ENCODE measurements around the gene LENG1.

- PRO-cap, result bidirectional peak, plus-strand start at chr19:53849554, minus-strand start at chr19:53849307
Measured at GRCh38 chr19:53849175-53849646, 18.5 kb upstream of the MYADM start.

- PRO-cap, result bidirectional peak, plus-strand start at chr19:54096158, minus-strand start at chr19:54096007
Measured at GRCh38 chr19:54095483-54096498, 4.8 kb downstream of the OSCAR start.

DNA sequence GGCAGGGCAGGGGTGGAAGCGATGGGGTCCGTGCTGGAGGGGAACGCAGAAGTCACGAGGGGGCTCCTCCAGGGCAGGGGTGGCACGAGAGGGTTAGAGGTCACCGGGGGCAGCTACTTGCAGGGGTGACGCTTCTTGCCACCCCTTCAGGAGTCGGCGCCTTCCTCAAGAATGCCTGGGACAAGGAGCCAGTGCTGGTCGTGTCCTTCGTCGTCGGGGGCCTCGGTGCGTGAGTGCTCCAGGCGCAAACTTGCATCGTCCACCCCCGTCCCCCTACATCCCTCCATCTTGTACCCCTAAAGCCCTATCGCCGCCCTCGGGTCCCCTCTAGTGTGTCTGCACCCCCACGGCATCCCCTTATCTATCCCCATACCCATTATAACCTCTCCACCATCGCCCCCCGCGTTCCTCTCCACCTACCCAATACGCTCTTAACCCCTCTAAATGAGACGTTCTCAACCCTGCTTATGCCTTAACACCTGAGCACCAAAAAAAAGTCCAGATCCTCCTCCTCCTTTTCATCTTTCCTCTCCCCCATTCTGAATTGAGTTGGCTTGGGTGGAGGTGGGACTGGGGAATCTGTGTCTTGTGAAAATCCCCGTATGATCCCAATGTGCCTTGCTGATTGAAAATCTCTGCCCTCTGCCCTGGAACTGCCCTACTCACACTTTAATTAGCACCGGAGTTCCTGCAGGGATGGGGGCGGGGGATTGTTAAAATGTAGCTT is 472 bp downstream of the NDUFA3 start:
- PRO-cap, result no peak

GRCh38 chr19:54109283-54109987 is 6.0 kb downstream of the TFPT start:
- PRO-cap, result no peak

GRCh38 chr19:54145233-54146465 is 8.1 kb downstream of the CNOT3 start:
- PRO-cap, result no peak

DNA sequence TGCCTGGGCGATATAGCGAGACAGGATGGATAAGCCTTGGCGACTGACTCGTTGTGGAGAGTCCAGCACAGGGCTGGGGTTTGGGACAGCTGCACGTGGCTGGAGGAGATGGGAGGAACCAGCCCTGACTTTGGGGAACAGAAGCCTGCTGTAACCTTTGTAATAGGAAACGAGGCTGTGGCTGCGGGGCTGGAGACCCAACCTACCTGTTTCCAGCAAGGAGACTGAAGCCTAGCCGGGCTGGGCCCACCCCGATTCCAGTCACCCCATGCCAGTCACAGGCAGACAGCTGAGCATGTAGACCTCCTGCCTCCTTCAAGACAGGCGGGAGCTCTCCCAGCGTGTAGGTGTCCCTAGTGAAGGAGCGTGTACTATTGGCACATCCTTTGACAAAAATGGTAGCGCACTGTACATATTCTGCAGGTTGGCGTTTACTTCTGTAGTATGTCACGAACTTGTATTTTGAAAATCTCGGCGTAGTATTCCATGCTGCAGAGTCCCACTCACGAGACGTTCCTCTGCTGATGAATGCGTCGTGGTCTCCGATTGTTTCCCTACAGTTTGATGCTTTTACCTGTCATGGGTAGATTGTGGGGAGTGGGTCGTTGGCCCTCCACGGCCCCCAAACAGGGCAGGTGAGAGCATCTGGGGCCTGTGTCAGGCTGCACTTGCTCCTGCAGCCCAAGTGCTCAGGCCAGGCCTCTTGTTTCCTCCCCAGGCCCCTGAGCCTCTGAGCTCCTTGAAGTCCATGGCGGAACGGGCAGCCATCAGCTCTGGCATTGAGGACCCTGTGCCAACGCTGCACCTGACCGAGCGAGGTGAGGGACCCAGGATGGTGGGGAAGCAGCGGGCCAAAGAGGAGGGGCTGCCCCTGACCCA is 7.8 kb downstream of the LENG1 start:
- PRO-cap, result no peak

- PRO-cap, result unidirectional peak, minus-strand start at chr19:54152983
Measured at GRCh38 chr19:54152731-54153350, 6.7 kb downstream of the LENG1 start.

GRCh38 chr19:54159234-54160440 is at the start of gene LENG1:
LENG1 (minus strand) TSS chr19:54159721.
- PRO-cap, result bidirectional peak, plus-strand start at chr19:54159506, minus-strand start at chr19:54159473; unidirectional peak, minus-strand start at chr19:54159718; bidirectional peak, plus-strand start at chr19:54160125, minus-strand start at chr19:54160113

DNA sequence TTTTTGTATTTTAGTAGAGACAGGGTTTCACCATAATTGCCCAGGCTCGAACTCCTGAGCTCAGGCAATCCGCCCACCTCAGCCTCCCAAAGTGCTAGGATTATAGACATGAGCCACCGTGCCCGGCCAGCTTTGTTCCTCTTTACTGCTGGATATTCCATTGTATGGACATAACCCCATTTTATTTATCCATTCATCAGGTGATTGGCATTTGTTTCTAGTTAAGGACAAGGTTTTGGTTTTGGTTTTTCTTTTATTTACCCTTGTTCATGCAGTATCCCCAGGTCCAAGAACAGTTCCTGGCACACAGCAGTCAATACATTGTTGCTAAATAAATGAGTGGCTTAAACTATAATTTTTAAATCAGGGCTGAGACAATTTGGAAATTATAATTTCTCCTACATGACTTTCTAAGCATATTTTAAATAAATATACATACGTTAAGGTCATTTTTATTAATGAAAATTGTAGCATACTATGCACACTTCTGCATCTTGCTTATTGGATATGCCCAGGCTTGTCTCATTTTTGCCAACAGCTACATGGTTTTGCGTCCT is 4.0 kb upstream of the RPS9 start:
- PRO-cap, result no peak

DNA sequence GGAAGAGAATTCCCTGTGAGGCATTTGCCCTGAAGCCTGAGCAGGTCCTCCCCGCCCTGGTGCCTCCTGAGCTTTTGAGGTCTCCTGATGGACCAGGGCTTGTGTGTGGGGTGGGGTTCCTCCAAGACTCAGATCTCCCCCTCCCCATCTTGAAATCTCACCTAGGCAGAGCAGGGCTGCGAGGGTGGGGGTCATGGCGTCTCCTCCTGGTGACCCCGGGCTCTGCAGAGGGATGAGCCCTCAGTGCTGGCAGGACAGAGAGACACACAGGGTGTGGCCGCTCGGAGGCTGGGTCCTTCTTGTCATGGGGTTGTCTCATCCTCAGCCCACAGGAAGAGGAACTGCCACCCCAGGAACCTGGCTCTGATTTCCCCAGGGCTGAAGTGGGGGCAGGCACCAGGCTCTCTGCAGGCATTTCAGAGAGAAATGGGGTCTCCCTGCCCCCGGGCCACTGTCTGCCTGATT is 14.5 kb downstream of the LILRB5 start:
- PRO-cap, result bidirectional peak, plus-strand start at position 331 of the sequence, minus-strand start at position 230 of the sequence

- PRO-cap, result no peak
Measured at GRCh38 chr19:54276651-54277457, 4.1 kb downstream of the LILRB2 start.

DNA sequence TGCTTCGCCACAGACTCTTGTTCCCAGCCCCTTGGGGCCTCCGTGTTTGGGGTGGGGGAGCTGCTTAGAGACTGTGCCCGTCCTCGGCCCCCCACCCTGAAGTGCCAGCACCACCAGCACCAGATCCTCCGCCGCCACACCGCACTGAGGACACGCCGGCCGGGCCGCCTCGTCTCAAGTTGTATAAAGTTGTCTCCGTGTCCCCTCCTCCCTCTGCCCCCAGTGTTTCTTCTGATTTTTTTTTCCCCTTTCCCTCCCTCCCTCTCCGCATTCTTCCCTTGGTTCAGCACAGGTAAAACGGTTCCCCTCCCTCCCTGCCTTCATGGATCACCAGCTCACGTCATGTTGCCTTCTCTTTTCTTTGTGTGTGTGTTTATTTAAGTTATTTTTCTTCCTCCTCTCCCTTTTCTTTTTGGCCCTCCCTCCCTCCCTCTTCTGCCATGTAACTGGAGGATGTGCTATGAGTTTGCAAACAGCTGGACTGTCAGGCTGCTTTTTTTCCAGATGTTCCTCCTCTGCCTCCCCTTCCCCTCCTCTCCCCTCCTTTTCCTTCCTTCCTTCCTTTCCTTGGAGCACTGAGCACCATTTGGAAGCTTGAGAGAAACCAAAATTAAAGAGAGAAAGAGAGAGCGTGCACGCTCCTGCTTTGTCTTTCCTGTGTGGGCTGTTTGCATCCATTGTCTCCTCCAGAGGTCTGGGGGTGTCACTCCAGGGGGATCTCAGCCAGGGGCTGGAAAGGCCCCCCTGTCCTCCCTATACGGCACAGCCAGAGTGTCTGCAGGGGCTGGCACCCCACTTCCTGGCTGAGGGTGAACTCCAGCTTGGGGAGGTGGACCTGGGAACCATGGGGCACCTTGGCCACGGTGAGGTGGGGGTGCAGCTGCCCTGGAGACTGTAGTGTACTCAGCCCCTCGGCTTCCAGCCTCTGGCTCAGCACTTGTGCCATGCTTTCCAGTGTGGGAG is 1.9 kb downstream of the LENG9 start:
- PRO-cap, result bidirectional peak, plus-strand start at position 466 of the sequence, minus-strand start at position 178 of the sequence; bidirectional peak, plus-strand start at position 686 of the sequence, minus-strand start at position 593 of the sequence; bidirectional peak, plus-strand start at position 822 of the sequence, minus-strand start at position 696 of the sequence

- PRO-cap, result no peak
Measured at GRCh38 chr19:55070972-55071526, 4.6 kb upstream of the EPS8L1 start.

DNA sequence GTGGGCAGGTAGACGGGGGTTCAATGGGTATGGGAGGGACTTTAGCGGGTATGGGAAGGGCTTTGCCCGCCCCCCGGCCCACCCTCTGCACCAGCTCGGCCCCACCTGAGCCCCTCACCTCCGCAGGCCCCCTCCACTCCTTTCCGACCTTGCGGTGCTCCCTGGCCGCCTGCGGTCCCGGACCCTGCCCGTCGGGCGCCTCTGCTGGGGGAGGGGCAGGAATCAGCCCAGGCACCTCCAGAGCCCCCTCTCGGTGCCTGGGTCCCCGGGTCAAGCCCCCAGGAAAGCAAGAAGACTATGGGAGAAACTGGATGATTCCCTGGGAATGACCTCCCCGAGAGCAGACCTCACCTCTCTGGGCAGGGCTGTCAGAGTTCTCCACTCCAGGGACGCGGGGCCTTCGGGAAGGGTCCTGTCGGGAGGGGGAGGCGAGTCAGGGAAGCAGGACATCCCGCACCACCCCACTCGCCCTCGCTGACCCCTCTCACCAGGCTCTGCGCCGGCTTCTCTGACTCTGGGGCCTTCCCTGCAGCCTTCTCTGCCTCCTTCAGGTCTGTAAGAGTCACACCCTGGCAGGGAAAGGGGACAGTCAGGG is 17.1 kb downstream of the EPS8L1 start:
- PRO-cap, result no peak

GRCh38 chr19:55098141-55098455 is 19.3 kb downstream of the PPP1R12C start:
- PRO-cap, result no peak

DNA sequence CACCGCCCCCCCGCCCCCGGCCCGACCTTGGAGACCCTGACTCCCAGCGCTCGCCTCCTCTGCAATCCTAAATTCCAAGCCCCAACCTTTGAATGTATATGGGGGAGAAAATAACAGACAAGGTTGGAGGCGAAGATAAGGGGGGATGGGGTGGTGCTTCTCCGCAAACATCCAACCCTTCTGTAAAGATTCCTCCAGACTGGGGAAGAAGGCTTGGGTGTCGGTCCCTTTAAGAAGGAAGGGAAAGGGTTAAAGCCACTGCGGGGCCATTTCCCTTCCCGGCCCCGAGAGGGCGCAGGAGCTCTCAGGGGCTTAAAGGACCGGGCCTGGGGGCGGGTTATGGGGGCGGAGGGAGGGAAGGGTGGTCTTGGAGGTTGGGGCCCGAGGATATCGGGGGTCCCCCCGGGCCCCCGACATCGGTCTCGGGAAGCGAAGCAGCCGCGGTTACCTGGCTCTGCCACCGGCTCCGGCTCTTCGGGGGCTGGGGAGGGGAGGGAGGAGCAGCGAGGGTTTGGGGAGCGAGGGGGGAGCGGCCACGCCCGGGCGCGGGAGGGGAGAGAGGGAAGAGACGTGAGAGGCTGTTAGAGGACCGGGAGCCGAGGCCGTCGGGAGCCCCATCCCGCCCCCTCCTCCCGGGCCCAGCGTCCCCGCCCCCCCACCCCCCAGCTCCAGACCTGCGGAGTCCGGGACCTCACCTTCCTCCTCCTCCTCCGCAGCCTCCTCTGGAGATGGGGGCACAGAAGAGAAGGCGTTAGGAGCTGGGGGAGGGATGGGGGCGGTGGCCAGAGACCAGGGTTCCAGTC is 2.8 kb downstream of the TNNT1 start:
- PRO-cap, result no peak

- PRO-cap, result no peak
Measured at GRCh38 chr19:55146789-55147406, 2.1 kb downstream of the TNNT1 start.

- PRO-cap, result no peak
Measured at GRCh38 chr19:55276123-55277263, 3.4 kb downstream of the HSPBP1 start.

GRCh38 chr19:55311480-55311715 is 13.7 kb downstream of the TMEM150B start:
- PRO-cap, result unidirectional peak, minus-strand start at chr19:55311554

GRCh38 chr19:55321474-55322176 is 3.5 kb downstream of the TMEM150B start:
- PRO-cap, result no peak